Breast (tissue), 4 donors: ENCODE measurements around the genes XPO4 and MICU2.

DNA sequence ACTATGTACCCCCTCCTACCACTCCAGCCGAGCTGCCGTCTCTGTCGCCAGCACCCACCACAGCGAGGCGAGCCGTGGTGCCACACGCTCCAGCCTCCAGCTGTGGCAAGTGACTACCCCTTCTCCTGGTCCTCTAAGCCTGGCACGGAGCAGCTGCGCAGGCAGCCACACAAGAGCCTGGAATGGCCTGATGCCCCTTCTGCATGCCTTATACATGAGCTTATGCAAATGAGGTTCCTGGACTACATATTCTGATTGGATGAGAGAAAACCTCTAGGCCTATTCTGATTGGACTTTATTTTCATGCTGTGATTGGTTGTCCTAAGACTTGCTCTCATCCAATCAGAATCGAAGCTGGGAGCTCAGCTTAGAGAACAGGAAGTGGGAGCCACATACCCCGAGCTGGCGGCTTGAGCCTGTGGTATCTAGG, 276.5 kb downstream of the TUBA3C start:
- PRO-cap, 3 experiments: no peak in any of the 3 experiments
- RRBS: no CpG with 5 or more reads among the region's 12 CpGs

DNA sequence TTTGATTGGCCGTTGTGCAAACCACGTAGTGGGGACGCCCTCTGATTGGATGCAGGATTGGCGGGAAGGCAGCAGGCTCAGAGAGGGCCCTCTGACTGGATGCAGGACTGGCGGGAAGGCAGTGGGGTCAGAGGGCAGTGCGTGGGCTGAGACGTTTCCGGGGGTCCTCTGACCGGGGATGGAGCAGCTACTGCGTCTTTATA, 198 bp upstream of the TUBA3C start:
- PRO-cap, 3 experiments: no peak in any of the 3 experiments
- RRBS: no CpG with 5 or more reads among the region's 10 CpGs

- PRO-cap, 3 experiments: no peak in any of the 3 experiments
- RRBS: no CpG with 5 or more reads among the region's 7 CpGs
Measured at GRCh38 chr13:19646179-19646751, 12.8 kb downstream of the MPHOSPH8 start.

DNA sequence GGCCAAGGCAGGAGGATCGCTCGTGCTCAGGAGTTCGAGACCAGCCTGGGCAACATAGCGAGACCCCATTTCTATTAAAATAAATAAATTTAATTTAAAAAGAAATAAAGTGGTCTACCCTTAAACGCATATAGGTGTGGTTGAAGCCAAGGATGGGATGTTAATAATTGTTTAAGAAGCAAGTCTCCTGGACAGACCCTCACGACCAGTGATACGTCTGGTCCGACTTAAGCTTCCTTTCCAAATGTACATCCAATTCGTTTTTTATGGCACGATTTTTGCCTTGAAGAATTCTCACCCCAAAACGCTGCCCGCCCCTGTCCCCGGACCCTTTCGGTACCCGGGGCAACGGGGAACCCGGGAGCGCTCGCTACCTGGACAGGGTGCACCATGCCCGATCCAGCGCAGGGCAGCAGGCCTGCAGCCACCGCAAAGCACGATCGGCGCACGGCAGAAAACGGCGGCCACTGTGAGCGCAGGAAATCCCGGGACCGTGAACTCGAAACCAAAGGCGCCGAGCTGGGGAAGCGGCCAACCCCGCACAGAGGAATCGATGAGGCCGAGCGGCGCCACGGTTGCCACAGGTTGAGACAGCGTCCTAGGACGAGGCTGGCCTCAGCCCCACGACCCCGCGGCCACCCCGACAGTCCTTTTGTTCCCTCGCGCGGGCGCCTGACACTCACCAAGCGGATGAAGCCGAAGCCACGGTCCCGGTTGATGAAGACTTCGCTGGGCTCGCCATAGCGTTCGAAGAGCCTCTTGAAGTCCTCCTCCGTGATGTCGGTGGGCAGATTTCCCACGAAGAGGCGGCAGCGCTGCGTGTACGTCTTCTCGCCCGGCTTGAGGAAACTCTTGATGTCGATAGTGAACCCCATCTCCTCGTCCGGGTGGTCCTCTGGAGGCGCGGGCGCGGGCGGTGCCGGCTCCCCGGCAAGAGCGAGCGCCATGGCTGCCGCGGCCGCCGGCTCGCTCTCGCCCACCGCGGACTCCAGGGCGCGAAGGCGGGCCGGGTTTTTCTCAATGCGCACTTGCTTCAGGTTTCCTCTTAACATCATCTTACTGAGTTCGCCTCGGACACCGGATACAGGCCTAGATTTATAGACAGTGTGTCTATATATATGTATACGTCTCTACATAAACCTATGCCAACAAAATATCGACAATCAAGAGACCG, 655 bp downstream of the PSPC1 start:
- PRO-cap, 3 experiments: peak in 3 of 3 experiments; most common plus-strand start position 544 of the sequence (in 3); most common minus-strand start position 989 of the sequence (in 2)
- RRBS: 1% methylated on average over 24 of the region's 99 CpGs

DNA sequence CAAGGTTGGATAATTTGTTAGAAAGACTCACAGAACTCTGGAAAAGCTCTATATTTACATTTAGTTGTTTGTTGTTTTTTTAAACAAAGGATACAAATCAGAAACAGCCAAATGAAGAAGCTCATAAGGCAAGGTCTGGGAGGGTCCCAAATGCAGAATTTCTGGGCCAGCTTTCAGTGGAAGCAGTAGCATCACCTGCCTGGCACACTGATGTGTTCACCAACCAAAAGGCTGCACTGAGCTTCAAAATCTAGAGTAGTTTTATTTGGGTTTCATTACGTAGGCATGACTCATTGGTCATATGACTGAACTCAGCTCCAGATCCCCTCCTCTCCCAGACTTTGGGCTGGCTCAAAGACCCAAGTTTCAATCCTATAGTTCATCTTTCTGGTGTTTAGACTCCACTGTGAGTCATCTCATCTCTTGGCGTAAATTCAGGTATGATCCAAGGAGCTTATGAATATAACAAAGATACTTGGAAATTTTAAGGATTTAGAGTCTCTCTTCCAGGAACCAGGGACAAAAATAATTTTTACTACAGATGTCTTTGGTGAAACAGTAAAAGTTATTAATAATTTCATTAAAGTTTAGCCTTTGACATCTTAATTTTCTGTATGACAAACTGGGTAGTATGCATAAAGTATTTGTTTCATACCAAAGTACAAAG, 17.7 kb downstream of the ZMYM5 start:
- PRO-cap, 3 experiments: no peak in any of the 3 experiments
- RRBS: no CpG with 5 or more reads among the region's 2 CpGs

GRCh38 chr13:19910326-19910736, 46.9 kb upstream of the ZMYM5 start:
- PRO-cap, 3 experiments: no peak in any of the 3 experiments
- RRBS: no CpG with 5 or more reads among the region's 6 CpGs

- PRO-cap, 3 experiments: no peak in any of the 3 experiments
- RRBS: no CpG with 5 or more reads among the region's 9 CpGs
Measured at GRCh38 chr13:19971200-19972007, 12.9 kb downstream of the ZMYM2 start.

DNA sequence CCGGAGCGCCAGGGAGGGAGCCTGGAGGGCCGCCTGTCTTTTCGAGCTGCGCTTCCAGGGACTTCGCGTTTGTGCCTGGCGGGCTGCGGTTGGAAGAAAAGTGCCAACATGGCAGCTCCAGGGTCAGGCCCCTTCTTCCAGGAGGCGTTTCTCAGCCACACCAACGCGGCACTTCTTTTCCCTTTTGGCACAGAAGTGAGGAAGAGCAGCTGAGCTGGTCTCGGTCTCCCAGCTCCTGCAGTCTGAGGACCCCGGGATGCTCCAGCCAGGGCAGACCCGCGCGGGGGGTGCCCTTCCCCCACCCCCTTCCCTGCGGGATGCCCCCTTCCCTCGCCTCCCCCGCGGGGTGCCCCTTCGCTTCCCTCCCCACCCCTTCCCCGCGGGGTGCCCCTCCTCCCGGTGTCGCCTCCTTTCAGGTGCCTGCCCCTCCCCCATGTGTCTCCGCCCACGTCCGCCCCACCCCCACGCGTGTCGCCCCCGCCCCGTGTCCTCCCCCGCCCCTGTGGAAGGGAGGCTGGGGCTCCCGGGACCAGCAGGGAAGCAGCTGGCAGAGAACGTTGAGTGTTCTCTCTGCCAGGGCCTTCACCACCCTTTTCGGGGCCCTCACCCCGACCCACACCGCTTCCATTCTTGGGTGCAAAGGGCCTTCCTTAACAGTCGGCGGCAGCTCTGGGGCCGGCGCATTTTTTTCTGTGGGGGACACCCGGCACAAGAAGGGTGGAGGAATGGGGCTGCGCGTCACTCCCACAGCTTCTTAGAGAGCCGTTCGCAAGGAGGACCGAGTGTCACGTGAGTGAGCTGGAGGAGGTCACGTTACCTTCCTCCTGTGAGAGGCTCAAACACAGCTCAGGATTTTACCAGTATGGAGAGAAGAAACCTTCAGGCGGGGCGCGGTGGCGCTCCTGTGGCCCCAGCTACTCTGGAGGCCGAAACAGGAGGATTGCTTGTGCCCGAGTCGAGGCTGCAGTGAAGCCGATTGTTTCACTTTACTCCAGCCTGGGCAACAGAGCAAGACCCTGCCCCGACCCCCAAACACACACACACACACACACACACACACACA, 42.0 kb downstream of the GJA3 start:
- PRO-cap, 3 experiments: peak in 3 of 3 experiments; most common plus-strand start position 190 of the sequence (in 2); most common minus-strand start position 138 of the sequence (in 2)
- RRBS: 4% methylated on average over 1 of the region's 61 CpGs

DNA sequence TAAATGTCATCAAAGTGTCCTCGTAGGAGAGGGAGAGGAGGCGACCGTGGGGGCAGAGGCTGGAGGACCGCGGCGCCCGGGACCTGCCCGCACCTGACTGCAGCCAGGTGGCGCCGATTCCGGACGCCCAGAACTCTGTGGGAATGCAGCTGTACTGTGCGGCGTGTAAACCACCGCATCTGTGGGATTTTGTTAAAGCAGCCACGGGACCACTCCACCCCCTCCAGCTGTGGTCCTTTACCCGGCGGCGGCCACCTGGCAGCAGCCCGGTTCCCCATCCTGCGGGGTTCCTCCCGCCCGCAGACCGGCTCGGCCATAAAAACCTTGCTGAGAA, 32.2 kb downstream of the GJA3 start:
- PRO-cap, 3 experiments: peak in 1 of 3 experiments; most common minus-strand start position 99 of the sequence (in 1)
- RRBS: 5% methylated on average over 12 of the region's 25 CpGs

DNA sequence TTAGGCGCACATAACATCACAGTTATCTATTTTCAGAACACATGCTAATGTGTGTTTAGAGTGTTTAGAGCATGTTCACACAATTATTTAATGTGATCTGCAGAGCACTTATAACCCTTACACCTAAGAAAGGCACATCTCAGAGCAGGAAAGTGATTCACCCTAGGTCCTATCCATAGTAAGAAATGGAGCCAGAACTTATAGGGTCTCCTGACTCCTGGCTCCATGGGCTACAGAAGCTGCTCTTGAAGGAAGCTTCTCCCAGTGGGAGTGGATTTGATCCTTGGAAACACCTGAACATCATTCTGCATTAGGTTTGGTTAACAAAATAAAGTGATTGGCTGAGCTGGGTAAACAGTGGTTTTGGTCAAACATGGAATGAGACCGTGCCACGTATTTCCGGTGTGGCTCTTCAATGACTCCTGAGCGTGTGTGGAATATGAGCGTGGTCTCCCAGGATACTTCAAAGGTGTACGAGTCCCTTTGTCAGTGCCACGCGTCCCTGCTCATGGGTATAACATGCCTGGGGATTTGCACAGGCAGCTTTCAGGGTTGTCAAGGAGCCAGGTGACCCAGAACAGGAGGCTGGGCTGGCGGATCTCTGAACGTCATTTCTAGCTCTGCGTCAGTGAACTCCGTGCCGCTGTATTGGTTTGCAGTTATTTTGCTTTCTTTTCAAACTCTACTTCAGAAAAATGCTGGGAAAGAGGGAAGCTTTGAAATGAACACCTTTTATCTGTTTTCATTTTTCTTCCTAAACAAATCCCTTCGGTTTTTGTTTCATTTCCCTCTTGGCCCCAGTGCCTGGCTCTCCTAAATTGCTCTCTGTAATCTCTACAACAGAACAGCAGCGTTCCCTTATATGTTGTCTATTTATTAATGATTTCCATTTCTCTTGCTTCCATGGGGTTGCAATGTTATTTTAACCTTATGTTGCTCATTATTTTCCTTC, 26.2 kb upstream of the GJB6 start:
- PRO-cap, 3 experiments: no peak in any of the 3 experiments
- RRBS: no CpG with 5 or more reads among the region's 16 CpGs

- PRO-cap, 3 experiments: no peak in any of the 3 experiments
- RRBS: no CpG with 5 or more reads among the region's 7 CpGs
Measured at GRCh38 chr13:20503624-20504237, 21.9 kb downstream of the CRYL1 start.

DNA sequence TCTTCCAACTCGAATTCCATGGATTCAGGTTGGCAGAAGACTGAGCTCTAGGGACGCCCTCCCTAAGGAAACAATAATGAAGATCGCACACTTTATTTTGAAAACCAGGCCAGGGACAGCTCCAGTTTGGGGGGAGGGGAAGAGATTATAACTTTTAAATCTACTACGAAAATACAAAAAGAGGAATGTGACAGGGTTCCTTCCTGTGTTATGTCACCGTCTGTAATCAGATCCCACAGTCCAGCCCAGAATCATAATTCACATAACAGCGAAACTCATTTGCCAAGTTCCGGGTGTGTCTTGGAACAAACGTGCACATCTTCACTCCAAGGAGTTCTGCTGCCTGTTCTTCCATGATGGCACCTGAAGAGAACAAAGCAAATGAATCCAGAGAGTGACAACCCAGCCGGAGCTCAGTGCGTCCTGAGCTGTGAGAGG, 25.4 kb downstream of the IL17D start:
- PRO-cap, 3 experiments: peak in 1 of 3 experiments; most common plus-strand start position 332 of the sequence (in 1); most common minus-strand start position 224 of the sequence (in 1)
- RRBS: 29% methylated on average over 4 of the region's 10 CpGs

- PRO-cap, 3 experiments: peak in 3 of 3 experiments; most common plus-strand start chr13:20902859 (in 2); most common minus-strand start chr13:20903041 (in 2)
- RRBS: 1% methylated on average over 17 of the region's 84 CpGs
Measured at GRCh38 chr13:20902587-20903368, at the start of gene XPO4. TSS of gene XPO4 (minus strand) at chr13:20902746.

- PRO-cap, 3 experiments: no peak in any of the 3 experiments
- RRBS: no CpG with 5 or more reads among the region's 6 CpGs
Measured at GRCh38 chr13:20939469-20940078, 37.0 kb upstream of the XPO4 start.

- PRO-cap, 3 experiments: peak in 3 of 3 experiments; most common plus-strand start chr13:21074796 (in 2)
- RRBS: no CpG with 5 or more reads among the region's 11 CpGs
Measured at GRCh38 chr13:21074470-21074927, 13.1 kb upstream of the LATS2 start.

GRCh38 chr13:21143769-21143968, 3.8 kb downstream of the SAP18 start:
- PRO-cap, 3 experiments: no peak in any of the 3 experiments
- RRBS: no CpG with 5 or more reads among the region's 1 CpG

GRCh38 chr13:21148450-21148837, 8.5 kb downstream of the SAP18 start:
- PRO-cap, 3 experiments: no peak in any of the 3 experiments
- RRBS: no CpG with 5 or more reads among the region's 1 CpG

- PRO-cap, 3 experiments: no peak in any of the 3 experiments
- RRBS: no CpG with 5 or more reads among the region's 13 CpGs
Measured at GRCh38 chr13:21459648-21460198, 620 bp upstream of the ZDHHC20 start.

DNA sequence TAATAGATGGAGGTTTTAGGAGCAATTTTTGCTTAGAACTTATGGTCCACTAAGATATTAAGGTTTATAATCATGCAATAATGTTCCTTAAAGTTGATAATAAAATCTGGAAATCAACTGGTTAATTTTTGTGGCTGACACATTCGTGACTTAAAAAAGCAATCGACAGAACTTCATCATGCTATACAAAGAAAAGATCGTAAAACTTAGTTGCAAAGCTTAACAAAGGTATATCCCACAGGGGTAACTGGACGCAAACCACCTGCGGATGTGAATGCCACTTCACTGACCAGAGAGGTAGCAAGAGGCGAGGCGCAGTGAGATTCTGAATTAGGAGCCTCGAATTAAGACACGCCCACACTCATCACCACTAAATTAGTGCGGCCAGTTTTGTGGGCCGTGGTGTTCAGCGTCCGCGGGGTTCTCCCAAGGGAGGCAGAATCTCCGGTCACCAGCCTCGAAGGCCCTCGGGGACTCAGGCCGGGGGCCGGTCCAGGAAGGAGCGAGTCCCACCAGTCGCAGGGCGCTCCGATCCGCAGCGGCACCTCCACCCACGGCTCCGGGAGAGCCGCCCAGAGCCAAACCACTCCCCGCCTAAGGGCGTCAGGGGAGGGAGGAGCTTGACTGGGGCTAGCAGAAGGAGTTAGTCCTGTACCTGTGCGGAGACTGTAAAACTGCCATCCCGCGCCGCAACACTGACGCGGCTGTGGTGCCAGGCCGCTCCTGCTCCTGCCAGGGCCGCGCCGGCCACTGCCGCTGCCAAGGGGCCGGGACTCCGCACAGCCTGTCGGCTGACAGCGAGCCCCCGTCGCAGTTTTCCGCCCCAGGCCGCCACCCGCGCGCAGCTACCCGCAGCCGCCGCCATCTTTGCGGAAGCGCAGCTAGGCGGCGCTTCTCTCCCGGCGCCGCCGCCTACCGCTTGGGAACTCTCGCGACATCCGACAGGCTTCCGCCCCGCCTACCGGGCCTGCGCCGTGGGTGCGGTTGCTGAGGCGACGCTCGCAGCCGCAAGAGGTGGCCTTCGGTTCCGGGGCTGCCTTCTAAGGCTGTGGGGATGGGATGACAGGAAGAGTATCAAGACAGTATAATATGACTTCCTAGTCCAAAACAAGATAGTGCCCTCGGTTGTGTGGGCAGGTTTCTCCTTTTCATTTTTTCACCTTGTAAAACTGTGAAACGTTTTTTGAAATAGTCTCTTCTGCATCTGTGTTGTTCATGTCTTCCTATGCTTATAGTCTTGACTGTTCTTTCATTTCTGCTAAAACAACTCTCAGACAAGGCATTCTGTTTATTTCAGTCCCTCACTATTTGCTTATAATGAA, at the start of gene MICU2:
MICU2 (minus strand) TSS at position 887 of the 1,322 bp plus-strand sequence.
- PRO-cap, 3 experiments: peak in 3 of 3 experiments; most common plus-strand start position 478 of the sequence (in 2); most common minus-strand start position 555 of the sequence (in 3)
- RRBS: under 1% methylated on average over 28 of the region's 81 CpGs

- PRO-cap, 3 experiments: no peak in any of the 3 experiments
- RRBS: no CpG with 5 or more reads among the region's 11 CpGs
Measured at GRCh38 chr13:21676369-21677248, 5.7 kb downstream of the FGF9 start.